ENCODE measurements around the genes PRPH, MCRS1, AQP5, ASIC1 and CERS5.

DNA sequence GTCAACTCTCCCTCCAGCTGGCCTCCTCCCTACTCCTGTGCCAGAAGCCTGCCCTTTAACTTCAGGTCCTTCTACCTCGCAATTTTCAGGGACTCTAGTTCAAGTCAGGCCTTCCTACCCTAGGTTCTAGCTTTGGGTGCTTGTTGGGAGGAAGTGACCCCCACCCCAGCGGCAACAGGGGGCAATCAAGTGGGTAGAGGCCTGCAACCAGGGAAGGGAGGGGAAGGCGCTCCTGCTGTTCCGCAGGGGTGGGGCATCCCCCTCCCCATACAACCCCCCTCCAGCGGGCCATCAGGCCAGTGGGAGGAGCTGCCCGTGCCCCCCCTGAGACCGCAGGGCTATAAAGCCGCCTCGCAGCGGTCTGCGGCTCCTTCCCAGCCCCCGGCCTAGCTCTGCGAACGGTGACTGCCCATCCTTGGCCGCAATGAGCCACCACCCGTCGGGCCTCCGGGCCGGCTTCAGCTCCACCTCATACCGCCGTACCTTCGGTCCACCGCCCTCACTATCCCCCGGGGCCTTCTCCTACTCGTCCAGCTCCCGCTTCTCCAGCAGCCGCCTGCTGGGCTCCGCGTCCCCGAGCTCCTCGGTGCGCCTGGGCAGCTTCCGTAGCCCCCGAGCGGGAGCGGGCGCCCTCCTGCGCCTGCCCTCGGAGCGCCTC is at the start of gene PRPH:
Gene PRPH (plus strand): TSS at position 371 of the 658 bp plus-strand sequence.
- PRO-cap: no peak
- RAMPAGE, long total RNA, 3 experiments: no peak in any of the 3 experiments

DNA sequence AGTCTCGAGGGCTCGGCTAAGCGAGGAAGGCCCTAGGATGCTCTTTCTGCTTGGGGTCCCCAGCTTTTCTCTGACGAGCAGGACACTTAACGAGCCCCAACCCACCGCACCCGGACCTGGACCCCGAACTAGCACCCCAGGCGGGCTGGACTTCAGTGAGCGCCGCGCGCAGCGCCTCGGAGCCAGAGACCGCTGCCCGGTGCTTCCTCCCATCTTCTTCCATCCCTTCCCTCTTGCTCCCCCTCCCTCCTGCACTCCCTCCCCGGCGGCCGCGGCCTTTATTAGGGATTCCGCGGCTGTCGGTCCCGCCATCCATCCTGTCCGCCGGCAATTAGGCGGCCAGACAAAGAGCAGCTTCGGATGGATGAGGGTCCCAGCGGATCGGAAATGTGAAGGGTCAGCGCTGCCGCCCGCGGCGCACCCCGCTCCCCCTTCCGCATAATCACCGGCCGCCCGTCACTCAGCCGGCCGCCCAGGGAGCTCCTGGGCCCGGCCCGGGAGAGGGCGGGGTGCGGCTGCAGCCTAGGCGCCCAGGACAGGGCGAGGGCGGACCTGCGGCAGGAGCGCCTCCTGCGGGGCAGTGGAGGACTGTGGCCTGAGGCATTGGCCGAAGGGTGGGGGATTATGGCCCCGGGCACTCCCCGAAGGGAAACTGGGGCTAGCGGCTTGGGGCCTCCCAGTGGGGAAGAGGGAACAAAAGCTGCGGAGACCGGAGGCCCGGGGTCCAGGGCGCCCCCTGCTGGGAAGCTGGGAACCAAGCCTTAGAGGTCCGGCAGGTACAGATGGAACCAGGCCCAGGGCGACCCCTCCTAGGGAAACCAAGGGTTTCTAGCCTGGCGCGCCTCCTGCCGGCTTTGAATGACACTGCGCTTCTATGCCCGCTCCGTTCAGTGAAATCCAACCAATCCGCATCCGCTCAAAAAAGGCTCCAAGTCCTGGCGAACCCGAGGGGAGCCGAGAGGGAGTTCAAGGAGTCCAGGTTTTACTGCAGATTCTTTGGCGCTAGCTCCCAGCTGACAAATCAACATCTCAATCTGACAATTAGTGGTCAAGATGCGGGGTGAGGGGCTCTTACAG is 4.5 kb upstream of the DNAJC22 start:
- PRO-cap: no peak
- RAMPAGE, long total RNA, 3 experiments: no peak in any of the 3 experiments

GRCh38 chr12:49345975-49346482 is 659 bp upstream of the DNAJC22 start:
- PRO-cap: no peak
- RAMPAGE, long total RNA, 3 experiments: no peak in any of the 3 experiments

GRCh38 chr12:49568025-49568799 is at the start of gene MCRS1:
TSS of gene MCRS1 (minus strand) at chr12:49568142.
- PRO-cap: bidirectional peak, plus-strand start at chr12:49568443, minus-strand start at chr12:49568132
- RAMPAGE, long total RNA, 3 experiments: start-site peak on the plus strand in 1 of 3 experiments, at chr12:49568177-49568216 at its widest, 9 reads per replicate; start-site peak on the minus strand in 3 of 3 experiments, at chr12:49568098-49568132 at its widest, 26 to 53 reads per replicate

DNA sequence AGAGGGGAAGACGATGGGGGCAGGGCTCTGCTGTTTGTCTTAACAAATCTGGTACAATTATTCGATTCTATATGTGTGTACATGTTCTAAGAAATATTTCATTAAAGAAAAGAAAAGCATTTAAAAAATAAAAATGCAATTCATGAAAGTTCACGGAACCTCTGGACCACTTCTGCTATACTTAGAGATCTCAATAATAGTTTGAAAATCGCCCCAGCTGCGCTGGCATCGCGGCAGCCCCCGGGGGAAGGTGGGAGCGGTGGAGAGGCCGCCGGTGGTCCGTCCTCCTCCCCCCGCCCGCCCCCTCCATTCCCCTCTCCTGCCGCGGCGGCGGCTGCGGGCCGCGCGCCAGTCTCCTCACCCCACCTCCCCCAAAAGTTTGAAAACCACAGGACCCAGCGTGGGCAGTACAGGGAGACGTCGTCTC is 1.4 kb upstream of the PRPF40B start:
- PRO-cap: no peak
- RAMPAGE, long total RNA, 3 experiments: no peak in any of the 3 experiments

GRCh38 chr12:49643690-49644879 is 20.7 kb downstream of the PRPF40B start:
- PRO-cap: no peak
- RAMPAGE, long total RNA, 3 experiments: no peak in any of the 3 experiments

DNA sequence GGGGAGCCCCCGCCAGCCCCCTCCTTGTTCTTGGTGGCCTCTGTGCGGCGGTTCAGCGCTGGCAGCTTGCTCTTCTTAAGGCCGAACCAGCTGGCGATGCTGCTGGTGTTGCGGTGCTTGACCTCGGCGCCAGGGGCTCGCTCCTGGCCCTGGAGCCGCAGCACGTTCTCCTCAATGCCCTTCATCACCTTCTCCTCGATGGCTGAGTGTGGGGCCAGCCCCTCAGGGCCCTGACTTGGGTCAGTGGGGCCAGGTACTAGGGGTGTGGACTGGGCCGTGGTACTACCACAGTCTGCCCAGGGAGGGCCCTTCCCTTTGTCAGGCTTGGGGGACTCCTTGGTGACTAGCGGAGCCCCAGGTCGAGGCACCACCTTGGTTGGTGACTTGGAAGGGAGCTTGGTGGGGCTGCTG is 33.2 kb downstream of the NCKAP5L start:
- PRO-cap: no peak
- RAMPAGE, long total RNA, 3 experiments: no peak in any of the 3 experiments

- PRO-cap: no peak
- RAMPAGE, long total RNA, 3 experiments: no peak in any of the 3 experiments
These were observed 17.1 kb downstream of the NCKAP5L start for GRCh38 chr12:49810966-49811569.

- PRO-cap: no peak
- RAMPAGE, long total RNA, 3 experiments: no peak in any of the 3 experiments
These were observed 7.3 kb downstream of the NCKAP5L start for GRCh38 chr12:49820872-49821376.

GRCh38 chr12:49942926-49943609 is 7.5 kb upstream of the AQP2 start:
- PRO-cap: no peak
- RAMPAGE, long total RNA, 3 experiments: no peak in any of the 3 experiments

GRCh38 chr12:49960731-49961404 is 804 bp upstream of the AQP5 start:
- PRO-cap: no peak
- RAMPAGE, long total RNA, 3 experiments: no peak in any of the 3 experiments

DNA sequence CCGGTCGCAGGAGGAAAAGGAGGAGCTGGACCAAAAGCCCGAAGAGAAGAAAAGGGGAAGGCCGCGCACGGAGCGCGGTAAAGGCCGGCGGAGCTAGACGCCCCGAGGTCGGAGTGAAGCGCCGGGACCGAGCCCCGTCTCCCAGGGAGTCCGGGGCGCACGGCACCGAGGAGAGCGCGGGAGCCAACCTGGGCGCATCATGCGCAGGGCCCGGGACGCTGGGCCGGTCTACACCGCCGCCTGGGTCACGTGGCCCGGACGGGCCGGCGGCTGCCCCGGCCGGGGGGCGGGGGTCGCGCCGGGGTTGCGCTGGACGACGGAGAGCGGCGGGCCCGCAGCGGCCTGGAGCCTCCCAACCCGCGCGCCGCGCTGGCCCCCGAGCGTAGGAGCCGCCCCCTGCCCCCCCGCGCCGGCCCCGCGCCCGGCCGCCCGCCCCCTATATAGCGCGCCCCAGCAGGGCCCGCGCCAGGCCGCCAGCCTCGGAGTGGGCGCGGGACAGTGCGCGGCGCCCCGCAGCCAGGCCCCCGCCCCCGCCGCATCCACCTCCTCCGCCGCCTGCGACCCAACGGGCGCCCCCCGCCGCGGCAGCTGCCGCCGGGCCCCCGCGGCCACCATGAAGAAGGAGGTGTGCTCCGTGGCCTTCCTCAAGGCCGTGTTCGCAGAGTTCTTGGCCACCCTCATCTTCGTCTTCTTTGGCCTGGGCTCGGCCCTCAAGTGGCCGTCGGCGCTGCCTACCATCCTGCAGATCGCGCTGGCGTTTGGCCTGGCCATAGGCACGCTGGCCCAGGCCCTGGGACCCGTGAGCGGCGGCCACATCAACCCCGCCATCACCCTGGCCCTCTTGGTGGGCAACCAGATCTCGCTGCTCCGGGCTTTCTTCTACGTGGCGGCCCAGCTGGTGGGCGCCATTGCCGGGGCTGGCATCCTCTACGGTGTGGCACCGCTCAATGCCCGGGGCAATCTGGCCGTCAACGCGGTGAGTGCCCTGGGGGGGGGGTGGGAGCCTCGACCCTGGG is at the start of gene AQP5:
Gene AQP5 (plus strand): TSS at position 468 of the 1,016 bp plus-strand sequence.
- PRO-cap: no peak
- RAMPAGE, long total RNA, 3 experiments: no peak in any of the 3 experiments

DNA sequence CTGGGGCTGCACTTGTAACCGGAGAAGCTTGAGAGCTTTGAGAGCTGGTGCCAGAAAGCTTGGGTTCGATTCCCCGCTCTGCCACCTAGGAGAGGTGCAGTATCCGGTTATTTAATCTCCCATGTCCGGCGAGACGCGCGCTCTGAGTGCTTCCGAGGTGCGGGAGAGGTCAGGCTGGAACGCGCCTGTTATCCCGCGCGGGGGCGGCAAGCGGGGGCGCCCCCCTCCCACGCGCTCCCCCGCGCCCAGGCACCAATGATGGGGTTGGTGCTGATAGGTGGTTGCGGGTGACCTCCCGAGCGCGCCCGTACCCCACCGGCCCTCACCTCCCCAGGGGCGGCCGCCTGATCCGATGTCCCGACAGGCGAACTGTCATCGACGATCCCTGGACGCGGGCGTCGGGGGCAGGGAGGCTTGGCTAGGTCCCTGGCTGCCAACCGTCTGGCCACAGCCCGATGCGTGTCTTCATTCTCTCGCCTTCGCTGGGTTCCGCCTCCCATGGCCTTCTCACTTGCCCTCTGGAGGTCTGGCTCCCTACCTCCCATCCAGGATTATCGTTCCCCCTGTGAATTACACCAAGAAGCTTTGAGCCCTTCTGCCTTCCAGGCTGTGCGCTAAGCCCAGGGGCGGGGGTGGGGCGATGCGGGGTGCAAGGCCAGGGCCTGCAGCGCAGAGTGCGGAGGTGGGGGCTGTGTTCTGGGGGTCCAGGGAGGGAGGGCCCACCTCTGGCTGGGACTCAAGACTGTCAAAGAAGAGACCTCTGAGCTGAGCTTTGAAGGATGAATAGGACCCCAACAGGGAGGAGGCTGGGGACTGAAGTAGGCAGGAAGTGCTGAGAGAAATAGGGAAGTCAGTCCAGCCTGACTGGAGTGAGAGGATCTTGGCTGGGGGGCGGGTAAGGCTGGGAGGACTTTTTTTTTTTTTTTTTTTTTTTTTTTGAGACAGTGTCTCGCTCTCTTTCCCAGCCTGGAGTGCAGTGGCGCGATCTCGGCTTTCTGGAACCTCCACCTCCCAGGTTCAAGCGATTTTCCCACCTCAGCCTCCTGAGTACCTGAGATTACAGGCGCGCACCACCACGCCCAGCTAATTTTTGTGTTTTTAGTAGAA is 7.7 kb upstream of the RACGAP1 start:
- PRO-cap: unidirectional peak, minus-strand start at position 834 of the sequence
- RAMPAGE, long total RNA, 3 experiments: no peak in any of the 3 experiments

- PRO-cap: no peak
- RAMPAGE, long total RNA, 3 experiments: no peak in any of the 3 experiments
These were observed 6.9 kb upstream of the ASIC1 start for GRCh38 chr12:50050251-50051185.

GRCh38 chr12:50057040-50058281 is at the start of gene ASIC1:
TSS of gene ASIC1 (plus strand) at chr12:50057596.
- PRO-cap: no peak
- RAMPAGE, long total RNA, 3 experiments: no peak in any of the 3 experiments

DNA sequence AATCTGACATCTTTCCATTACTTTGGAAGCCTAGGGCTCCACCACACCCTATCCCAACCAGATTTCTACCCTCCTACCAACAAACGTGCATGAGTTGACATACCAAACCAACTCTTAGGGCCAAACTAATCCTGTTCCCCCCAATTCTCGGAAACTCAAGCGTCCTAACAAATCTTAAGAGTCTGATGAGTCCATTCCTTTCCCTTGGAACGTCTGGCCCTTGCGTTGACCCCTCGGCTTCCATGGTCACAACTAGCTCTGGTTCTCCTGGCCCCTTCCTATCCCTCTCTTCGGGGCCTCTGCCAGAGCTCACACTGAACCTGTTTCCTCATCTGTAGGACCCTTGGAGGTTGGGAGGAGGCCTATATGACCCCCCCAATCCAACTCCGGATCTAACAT is 707 bp downstream of the CERS5 start:
- PRO-cap: no peak
- RAMPAGE, long total RNA, 3 experiments: no peak in any of the 3 experiments

DNA sequence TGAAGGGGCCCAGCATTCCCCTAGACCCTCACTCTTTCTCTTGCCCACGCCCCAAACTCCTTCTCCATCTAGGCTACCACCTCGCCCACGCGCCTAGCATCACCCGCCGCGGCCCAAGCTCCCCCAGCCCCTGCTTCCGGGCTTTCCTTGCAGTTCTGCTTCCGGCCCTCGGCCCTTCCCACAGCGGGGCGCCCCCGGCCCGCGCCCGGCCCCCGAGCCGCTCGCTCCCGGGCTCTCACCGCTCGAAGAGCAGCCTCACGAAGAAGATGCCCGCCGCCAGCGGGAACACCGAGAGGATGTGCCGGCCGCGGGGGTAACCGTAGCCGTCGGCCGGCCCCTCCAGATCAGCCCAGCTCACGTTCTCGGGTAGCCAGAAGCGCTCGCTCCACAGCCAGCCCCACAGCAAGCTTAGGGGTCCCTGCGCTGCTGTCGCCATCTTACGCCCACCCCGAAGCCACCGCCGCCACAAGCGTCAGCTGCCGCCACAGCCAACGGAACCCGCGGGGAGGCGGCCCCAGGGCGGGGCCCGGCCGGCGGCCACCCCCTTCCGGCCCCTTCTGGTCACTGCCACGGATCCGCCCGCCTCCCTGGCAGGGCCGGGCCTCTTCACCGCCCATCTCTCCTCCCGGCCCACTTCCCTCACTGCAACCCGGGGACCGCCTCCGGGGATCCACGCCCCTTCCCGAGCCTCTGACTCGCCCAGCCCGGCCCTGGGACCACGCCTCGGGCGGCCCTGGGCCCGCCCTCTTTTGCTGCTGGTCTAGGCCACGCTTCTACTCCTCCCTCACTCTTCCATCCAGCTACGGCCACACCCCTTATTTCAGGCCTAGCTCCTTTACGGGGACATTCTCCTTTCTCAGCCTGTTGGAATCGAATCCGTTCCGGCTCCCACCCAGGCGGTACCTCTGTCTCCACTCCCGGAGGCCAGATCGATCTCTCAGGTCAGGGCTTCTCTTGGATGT is at the start of gene CERS5:
Gene CERS5 (minus strand): TSS at position 508 of the 962 bp plus-strand sequence.
- PRO-cap: bidirectional peak, plus-strand start at position 787 of the sequence, minus-strand start at position 467 of the sequence
- RAMPAGE, long total RNA, 3 experiments: no peak in any of the 3 experiments

DNA sequence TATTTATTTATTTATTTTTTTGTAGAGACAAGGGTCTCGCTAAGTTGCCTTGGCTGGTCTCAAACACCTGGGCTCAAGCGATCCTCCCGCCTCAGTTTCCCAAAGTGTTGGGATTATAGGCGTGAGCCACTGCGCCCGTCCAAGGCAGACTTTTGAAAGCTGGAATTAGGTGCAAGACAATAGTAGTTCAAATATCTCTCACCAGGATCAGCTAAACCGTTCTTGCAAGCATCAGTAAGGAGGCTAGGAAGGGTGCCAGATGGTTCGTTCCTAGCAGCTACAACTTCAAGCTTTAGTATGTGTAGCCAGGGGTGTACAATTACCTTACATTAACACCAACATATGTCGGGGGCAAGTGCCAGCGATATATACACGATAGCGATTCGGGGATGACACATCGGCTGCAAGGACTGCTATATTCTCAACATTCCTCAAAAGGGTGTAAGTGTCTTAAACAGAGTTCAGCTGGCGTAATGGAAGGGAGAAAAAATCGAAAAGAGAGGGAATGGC is 741 bp downstream of the LIMA1 start:
- PRO-cap: no peak
- RAMPAGE, long total RNA, 3 experiments: no peak in any of the 3 experiments

GRCh38 chr12:50484874-50485248 is 19.9 kb upstream of the DIP2B start:
- PRO-cap: no peak
- RAMPAGE, long total RNA, 3 experiments: no peak in any of the 3 experiments

- PRO-cap: no peak
- RAMPAGE, long total RNA, 3 experiments: no peak in any of the 3 experiments
These were observed 2.5 kb upstream of the DIP2B start for GRCh38 chr12:50502348-50502547.